Breast (tissue), 4 donors: Measurements from ENCODE around the genes RADIL, MMD2, SLC29A4 and CCZ1B.

- PRO-cap, 3 experiments = peak in 1 of 3 experiments; most common plus-strand start chr7:4835812 (in 1)
- RRBS = no CpG with 5 or more reads among the region's 18 CpGs
These were observed 26.1 kb downstream of the PAPOLB start for GRCh38 chr7:4835583-4836178.

DNA sequence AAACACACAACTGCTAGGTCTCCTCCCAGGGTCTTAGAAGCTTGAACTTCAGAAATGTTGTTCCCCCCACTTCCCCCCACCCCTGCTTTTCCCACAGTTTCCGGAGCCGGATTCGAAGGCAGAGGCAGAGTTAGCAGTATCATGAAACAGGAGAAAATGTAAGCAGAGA is 1.8 kb downstream of the RADIL start:
- PRO-cap, 3 experiments = no peak in any of the 3 experiments
- RRBS = no CpG with 5 or more reads among the region's 3 CpGs

DNA sequence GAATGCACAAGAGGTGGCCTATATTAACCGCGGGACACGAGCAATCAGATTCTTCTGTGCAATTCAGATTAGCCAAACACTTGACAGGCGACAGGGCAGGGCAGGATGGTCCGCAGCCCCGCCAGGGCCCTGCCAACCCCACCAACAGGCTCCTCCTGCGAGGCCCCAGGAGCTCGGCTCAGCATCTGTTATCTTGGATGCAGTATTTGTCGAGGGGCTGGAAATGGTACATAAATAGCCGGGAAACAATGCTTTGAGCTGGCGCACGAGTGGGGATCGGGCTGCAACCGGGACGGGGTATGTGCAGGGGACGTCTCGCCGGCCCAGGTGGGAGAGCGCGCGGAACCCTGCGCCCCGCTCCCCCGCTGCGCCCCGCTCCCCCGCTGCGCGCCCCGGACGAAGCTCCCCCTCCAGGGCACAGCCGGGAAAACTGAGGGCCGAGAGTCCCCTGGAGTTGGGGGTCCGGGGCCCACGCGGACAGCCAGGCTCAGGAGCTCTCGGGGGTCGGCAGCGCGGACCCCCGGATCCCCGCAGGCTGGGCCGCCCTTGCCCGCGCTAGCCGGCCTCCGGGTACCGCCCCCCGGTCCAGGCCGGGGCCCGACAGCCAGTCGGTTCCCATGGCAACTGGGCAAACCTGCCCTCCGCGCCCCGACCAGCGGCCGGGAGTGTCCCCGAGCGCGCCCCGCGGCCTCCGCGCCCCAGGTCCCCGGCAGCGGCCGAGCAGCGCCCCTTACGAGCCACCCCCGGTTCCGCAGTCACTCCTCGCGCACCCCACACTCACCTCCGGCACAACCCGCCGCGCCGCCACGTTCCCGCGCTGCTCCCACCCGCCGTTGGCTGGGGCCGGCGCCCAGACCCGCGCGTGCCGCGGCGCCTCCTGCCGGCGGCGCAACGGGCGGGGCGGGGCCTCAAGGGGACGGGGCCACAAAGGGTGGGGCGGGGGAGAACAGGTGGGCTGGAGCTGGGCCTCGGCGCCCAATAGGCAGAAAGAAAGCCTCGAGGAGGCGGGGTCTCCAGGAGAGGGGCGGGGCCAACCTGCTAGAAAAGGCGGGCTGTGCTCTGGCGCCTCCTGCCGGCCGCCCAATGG is at the start of gene RADIL:
Gene RADIL, minus strand, starts transcription at position 902 of the 1,087 bp plus-strand sequence.
- PRO-cap, 3 experiments = peak in 3 of 3 experiments; most common minus-strand start position 835 of the sequence (in 3)
- RRBS = 2% methylated on average over 77 of the region's 108 CpGs

- PRO-cap, 3 experiments = no peak in any of the 3 experiments
- RRBS = 2% methylated on average over 23 of the region's 85 CpGs
These were observed at the start of gene MMD2 for GRCh38 chr7:4958843-4959690. Gene MMD2, minus strand, starts transcription at chr7:4959187.

DNA sequence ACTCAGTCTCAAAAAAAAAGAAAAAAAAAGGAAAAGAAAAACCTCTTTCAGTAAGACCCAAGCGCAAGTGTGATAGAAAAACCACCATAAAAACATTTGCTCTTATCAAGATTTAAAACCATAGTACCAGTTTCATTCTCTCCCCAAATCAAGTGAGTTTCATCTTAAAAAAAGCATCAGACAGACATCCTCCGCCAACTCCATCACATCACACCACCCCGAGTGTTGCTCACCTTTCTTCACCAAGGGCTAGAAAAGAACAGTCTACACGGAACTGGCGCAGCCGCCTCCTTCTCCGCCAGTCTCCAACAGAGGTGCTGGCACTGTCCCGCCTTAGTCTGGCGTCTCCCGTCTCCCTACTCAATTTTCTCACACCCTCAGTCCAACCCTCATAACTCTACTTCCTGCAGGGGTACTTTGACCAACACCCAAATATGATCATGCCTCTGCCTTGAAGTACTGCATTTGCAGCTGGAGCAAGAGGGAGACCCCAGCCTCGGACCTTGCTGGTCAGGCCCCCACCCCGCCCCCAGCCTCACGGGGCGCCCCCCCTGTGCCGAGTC is 46.9 kb upstream of the WIPI2 start:
- PRO-cap, 3 experiments = no peak in any of the 3 experiments
- RRBS = no CpG with 5 or more reads among the region's 15 CpGs

DNA sequence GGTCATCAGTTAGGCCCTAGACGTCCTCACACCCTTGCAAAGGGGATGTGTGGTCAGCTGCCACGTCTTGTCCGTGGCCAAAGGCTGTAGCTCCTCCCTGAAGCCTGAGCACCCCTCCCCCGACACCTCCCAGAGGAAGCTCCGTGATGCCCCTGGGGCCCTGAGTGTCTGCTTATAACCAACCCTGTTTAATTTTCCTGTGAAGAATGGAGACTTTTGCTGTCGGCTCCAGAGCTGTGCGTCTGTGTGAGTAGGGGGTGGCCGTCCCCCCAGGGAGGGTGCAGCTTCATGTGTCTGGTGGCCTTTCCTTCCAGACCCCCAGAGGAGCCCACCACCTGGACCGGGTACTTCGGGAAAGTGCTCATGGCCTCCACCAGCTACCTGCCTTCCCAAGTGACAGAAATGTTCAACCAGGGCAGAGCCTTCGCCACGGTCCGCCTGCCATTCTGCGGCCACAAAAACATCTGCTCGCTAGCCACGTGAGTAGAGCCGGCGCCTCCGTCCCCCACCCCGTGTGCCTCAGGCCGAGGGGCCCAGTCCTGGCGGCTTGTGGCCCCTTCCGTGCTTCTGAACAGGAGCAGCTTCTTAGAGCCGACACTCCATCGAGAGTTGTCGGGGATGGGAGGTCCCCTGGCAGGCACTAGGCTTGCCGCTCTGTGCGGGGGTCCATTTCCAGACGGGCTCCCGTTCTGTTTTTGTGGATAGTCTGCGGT is 37.0 kb downstream of the WIPI2 start:
- PRO-cap, 3 experiments = no peak in any of the 3 experiments
- RRBS = 97% methylated on average over 3 of the region's 31 CpGs

DNA sequence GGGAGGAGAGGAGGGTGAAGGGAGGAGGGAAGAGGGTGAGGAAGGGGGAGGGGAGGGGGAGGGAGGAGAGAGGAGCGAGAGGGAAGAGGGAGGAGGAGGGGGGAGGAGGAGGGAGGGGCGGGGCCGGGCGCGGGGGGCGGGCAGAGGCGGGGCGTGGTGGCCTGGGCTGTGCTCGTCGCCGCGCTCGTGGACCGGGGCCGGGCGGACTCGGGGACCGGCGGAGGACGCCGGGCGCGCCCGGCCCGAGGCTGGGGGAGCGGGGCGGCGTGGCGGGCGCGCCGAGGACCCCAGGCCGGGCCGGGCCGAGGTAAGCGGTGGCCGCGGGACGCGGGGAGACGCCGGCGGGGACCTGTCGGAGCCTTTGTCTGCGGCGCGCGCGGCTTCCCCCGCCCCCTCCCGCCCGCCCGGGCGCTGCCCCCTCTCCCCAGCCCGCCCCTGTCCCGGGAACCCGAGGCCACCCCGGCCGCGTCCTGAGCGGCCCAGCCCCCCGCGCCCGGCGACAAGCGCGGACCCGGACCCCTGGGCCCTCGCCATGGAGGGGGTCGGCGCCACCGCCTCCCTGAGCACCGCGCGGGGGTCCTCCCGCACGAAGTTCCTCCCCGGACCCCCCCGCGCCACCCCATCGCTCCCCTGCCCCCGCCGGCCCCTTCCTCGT is at the start of gene SLC29A4:
Gene SLC29A4, plus strand, starts transcription at position 168 of the 655 bp plus-strand sequence.
- PRO-cap, 3 experiments = peak in 2 of 3 experiments; most common plus-strand start position 143 of the sequence (in 2); most common minus-strand start position 273 of the sequence (in 1)
- RRBS = 2% methylated on average over 18 of the region's 84 CpGs

DNA sequence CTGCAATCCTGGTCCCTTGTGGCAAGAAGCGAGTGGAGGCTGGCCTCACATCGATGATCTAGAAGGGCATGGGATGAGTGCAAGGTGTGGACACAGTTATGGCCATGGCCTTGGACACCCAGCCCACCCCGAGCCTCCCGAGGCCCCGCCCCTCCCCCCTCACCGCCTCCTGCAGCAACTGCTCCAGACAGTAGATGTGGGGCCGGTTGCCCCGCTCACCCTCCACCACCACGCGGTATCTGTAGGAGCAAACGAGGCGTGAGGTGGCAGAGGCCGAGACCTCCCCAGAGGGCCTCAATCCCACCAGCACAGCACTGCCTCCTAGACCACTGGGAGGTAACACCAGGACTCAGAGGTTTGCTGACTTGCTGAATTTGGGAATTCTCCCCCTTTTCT is 37.6 kb downstream of the SLC29A4 start:
- PRO-cap, 3 experiments = no peak in any of the 3 experiments
- RRBS = no CpG with 5 or more reads among the region's 13 CpGs

- PRO-cap, 3 experiments = no peak in any of the 3 experiments
- RRBS = no CpG with 5 or more reads among the region's 28 CpGs
These were observed 66.8 kb downstream of the SLC29A4 start for GRCh38 chr7:5349459-5350038.

GRCh38 chr7:5421588-5422615 is 1.7 kb downstream of the TNRC18 start:
- PRO-cap, 3 experiments = peak in 2 of 3 experiments; most common plus-strand start chr7:5422212 (in 2); most common minus-strand start chr7:5422179 (in 2)
- RRBS = 1% methylated on average over 9 of the region's 59 CpGs

GRCh38 chr7:5425523-5426215 is 2.0 kb upstream of the TNRC18 start:
- PRO-cap, 3 experiments = peak in 3 of 3 experiments; most common plus-strand start chr7:5425955 (in 3); most common minus-strand start chr7:5425870 (in 2)
- RRBS = under 1% methylated on average over 12 of the region's 38 CpGs

DNA sequence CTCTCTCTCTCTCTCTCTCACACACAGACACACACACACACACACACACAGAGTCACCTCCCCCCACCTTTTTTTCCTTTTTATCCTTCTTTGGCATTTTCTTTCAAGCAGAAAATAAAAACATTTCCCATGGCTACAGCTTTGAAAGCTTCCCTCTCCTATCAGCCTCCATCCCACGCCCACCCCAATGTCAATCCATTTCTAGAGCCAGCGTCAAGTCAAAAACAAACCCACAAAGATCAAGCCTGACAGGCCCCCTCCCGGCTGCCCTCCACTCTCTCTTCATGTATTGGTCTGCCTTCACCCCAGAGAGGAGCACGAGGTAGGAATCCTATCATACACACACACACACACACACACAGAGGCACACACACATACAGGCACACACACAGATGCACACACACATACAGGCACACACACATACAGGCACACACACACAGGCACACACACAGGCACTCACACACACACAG is 7.9 kb upstream of the TNRC18 start:
- PRO-cap, 3 experiments = no peak in any of the 3 experiments
- RRBS = no CpG with 5 or more reads among the region's 4 CpGs

- PRO-cap, 3 experiments = no peak in any of the 3 experiments
- RRBS = no CpG with 5 or more reads among the region's 20 CpGs
These were observed 13.9 kb upstream of the FSCN1 start for GRCh38 chr7:5578544-5579190.

- PRO-cap, 3 experiments = no peak in any of the 3 experiments
- RRBS = 66% methylated on average over 7 of the region's 41 CpGs
These were observed 65.9 kb downstream of the USP42 start for GRCh38 chr7:6170581-6171099.

- PRO-cap, 3 experiments = no peak in any of the 3 experiments
- RRBS = no CpG with 5 or more reads among the region's 4 CpGs
These were observed 39.4 kb downstream of the CYTH3 start for GRCh38 chr7:6233006-6233494.

GRCh38 chr7:6269045-6269541 is 3.3 kb downstream of the CYTH3 start:
- PRO-cap, 3 experiments = no peak in any of the 3 experiments
- RRBS = no CpG with 5 or more reads among the region's 5 CpGs

DNA sequence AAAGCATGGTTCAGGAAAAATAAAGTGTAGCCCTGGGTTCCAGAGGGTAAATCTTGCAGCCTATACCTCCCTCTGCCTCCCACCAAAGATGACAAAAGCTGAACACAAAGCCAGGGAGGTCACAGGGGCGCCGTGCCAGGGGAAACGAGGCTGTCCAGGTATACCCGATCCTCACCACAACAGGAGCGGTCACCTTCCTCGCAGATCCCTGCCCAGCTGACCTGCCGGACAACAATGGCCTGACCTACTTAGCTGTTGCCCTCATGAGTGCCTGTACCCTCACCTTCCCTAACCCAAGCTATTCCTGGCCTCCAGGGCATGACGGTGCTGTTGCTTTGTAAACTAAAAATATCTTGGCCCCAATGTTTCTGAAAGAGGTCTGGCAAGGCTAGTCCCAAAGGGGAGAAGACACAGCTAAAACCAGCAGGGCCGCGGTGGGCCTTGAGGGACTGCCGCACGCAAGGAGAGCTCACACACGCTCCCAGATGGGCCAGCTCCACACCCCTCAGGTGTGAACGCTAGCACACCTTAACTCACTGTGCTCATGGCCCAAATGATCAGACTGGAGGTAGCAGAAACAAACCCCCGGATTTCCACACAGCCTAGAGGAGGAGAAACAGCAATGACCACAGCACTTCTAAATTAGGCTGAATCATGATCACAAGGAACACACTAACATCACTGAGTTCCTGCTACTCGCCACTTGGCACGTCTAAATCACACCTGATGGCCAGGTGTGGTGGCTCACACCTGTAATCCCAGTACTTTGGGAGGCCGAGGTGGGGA is 10.1 kb downstream of the FAM220A start:
- PRO-cap, 3 experiments = no peak in any of the 3 experiments
- RRBS = no CpG with 5 or more reads among the region's 18 CpGs

DNA sequence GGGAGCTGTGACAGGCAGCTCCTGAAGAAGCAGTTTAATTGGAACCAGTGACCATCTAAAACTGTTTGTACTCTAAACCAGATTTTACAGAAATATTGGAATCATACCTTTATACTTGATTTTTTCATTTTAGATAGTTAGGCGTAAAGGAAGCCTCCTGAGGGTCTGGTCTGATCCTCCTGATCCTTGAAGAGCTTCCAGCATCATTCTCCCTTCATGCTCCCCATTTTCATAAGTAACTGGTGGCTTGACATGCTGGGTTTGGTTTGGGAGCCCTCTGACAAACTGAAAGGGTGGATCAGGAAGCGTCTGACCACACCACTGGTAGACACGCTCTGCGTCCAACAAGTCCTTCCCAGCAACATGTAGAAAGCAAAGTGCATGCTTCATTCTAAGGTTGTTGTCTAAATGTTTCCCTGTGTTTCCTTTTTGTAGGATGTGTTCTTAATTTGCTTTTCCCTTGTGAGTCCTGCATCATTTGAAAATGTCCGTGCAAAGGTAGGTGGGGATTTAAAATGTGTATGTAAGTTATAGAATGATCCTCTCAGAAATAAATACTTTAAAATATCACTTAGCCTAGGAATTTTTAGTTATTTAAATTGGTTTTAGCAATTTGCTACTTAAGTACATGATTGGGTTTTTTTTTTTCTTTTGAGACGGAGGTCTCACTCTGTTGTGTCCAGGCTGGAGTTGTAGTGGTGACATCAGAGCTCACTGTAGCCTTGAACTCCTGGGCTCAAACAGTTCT is 25.5 kb downstream of the RAC1 start:
- PRO-cap, 3 experiments = no peak in any of the 3 experiments
- RRBS = no CpG with 5 or more reads among the region's 6 CpGs

GRCh38 chr7:6642551-6643643 is 5.8 kb downstream of the ZNF316 start:
- PRO-cap, 3 experiments = no peak in any of the 3 experiments
- RRBS = 62% methylated on average over 7 of the region's 32 CpGs

GRCh38 chr7:6825886-6826543 is at the start of gene CCZ1B:
Gene CCZ1B, minus strand, starts transcription at chr7:6826275.
- PRO-cap, 3 experiments = peak in 3 of 3 experiments; most common plus-strand start chr7:6826302 (in 3); most common minus-strand start chr7:6826226 (in 1)
- RRBS = no CpG with 5 or more reads among the region's 61 CpGs